Metastatic Breast Carcinoma in the Ovary (tissue), 3 donors: ENCODE measurements around the gene PATZ1.

GRCh38 chr22:30978065-30979077, 9.8 kb upstream of the MORC2 start:
- PRO-cap, 3 experiments: peak in 2 of 3 experiments; most common plus-strand start chr22:30978693 (in 2)

DNA sequence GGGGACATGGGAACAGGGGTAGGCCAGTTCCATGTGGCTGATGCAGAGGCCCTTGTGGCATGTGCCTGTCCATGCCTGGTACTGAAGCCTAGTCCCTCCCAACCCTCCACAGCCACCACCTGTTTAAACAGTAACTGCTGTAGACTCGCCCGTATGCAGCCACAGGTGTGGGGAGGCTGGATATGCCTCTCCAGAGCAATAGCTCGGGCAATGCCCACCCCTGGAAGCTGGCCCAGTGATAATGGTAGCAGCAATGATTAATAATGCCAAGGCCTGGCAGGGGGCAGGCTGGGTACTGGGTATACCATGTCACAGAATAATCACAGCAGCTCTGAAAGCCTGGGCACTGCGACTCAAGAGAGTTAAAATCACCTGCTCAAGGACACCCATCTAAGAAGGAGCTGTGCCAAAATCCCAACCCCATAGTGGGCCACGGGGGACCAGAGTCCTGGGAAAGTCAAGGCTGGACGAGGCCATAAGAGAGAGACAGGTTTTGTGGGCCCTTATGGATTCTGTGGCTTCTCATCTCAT, 2.4 kb downstream of the SMTN start:
- PRO-cap, 3 experiments: peak in 1 of 3 experiments; most common minus-strand start position 83 of the sequence (in 1)

- PRO-cap, 3 experiments: no peak in any of the 3 experiments
Observed at GRCh38 chr22:31104675-31105372, 2.5 kb downstream of the SELENOM start.

GRCh38 chr22:31120157-31120496, 2.6 kb upstream of the INPP5J start:
- PRO-cap, 3 experiments: no peak in any of the 3 experiments

DNA sequence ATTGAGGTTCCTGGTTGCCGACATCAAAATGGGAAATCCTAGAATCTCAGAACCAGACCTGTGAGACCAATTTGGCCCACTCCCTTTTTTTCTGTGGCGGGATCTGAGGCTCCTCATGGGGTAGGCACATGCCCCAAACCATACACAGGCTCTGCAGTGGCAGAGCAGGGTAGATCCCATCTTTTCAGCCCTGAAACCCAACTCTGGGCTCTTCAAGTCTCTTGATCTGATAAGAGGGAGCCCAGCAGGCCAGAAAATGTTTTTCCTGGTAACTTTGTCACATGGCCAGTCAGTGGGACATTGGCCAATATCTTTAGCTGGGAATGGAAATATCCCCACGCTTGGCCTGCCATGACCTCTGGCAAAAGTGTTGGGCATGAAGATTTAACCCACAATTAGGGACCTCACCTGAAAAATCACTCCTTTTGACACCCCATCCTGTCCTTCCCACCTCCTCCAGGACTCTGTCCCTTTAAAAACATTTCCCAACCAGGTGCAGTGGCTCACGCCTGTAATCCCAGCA, 8.1 kb downstream of the INPP5J start:
- PRO-cap, 3 experiments: peak in 2 of 3 experiments; most common minus-strand start position 228 of the sequence (in 2)

- PRO-cap, 3 experiments: no peak in any of the 3 experiments
Observed at GRCh38 chr22:31148932-31149325, 8.6 kb upstream of the PLA2G3 start.

DNA sequence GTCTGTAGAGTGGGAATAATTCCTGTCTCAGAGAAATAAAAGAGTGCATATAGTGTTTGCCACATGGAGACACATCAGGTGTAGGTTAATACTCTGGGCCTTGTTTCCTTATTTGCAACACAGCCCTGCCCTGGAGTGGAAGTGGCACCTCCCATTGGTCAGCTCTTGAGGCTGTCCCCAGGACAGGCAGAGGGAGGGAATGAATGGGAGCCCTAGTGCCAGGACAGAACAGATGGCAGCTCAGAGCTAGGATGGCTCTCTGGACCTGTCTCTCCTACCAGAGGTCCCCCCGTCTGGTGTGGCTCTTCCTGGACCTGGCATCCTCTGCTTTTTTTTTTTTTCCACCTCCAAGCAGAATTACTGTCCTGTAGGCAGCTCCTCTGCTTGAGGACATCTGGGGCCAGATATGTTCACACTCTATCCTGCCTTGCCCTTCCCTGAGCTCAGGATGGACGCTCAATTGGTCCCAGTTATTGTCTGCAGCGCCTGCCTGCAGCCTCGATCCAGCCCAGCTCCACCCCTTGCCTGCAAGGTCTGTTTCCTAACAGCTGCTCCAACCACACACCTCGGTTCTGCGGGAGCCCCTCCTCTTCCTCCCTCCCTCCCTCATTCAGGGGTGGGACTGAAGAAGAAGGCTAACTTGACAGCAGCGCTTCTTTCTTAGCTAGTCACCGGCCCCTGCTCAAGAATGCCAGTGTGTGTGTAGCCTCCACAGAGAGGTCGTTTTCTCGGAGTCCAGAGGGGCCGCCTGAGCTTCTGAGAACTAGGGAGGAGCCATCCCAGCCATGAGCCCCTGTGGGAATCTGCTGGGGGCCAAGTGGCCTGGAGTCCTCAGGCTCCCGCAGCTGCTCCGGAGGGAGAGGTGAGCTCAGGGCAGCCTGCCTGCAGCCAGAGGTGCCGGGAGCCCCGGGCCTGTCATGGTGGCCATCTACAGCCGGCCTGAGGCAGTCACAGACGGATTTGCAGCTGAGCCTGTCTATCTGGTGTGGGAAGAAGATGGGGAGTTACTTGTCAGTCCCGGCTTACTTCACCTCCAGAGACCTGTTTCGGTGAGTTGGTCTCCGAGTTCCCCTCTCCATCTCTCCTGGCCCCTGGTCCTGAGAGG, 36.0 kb downstream of the LIMK2 start:
- PRO-cap, 3 experiments: peak in 3 of 3 experiments; most common plus-strand start position 609 of the sequence (in 1); most common minus-strand start position 516 of the sequence (in 2)

- PRO-cap, 3 experiments: no peak in any of the 3 experiments
Observed at GRCh38 chr22:31258889-31259304, 33.4 kb downstream of the PIK3IP1 start.

DNA sequence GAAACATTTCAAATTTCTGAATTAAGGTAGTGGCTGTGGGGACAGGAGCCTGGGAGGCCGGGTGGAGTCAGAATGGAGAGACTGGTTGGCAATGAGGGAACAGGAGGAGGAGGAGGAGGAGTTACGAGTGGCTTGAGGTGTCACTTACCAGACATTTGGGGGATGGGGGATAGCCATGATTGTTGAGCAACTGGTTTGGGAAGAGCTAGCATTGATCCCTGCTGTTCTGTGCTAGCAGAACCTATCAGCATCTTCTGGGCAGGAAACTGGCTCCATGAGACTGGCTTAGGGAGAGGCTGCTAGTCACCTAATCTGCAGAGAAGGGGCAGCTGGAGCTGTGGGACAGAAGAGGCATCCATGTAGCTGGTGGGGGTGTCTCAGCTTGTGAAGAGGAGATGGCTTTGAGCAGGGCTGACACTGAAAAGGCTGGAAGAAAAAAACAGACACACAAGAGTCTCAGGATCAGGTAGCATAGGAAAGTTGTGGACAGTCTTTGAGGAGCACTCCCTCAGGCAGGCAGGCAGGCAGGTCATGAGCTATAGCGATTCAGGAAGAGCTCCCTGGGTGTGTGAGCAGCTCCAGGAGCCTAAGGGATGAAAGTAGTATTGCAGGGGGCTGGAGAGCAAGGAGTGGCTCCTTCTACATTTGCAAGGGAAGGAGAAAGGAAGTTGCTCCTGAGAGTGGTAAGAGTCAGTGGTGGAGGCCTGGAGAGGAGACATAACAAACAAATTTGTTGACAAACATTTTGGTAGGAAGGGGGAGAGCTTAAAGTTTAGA, 22.2 kb downstream of the PIK3IP1 start:
- PRO-cap, 3 experiments: no peak in any of the 3 experiments

DNA sequence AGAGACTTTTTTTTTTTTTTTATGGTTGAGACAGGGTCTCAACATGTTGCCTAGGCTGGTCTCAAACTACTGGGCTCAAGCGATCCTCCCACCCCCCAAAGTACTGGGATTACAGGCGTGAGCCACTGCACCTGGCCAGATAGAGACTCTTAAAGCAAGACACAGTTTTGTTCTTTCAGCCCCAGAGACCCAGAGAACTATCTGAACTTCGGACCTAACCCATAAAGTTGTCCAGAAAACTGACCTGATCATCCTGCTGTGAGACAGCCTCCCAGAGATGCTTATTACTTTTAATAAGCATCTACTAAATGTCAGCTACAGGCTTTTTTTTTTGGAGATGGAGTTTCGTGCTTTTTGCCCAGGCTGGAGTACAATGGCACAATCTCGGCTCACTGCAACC, 8.7 kb downstream of the PIK3IP1 start:
- PRO-cap, 3 experiments: no peak in any of the 3 experiments

DNA sequence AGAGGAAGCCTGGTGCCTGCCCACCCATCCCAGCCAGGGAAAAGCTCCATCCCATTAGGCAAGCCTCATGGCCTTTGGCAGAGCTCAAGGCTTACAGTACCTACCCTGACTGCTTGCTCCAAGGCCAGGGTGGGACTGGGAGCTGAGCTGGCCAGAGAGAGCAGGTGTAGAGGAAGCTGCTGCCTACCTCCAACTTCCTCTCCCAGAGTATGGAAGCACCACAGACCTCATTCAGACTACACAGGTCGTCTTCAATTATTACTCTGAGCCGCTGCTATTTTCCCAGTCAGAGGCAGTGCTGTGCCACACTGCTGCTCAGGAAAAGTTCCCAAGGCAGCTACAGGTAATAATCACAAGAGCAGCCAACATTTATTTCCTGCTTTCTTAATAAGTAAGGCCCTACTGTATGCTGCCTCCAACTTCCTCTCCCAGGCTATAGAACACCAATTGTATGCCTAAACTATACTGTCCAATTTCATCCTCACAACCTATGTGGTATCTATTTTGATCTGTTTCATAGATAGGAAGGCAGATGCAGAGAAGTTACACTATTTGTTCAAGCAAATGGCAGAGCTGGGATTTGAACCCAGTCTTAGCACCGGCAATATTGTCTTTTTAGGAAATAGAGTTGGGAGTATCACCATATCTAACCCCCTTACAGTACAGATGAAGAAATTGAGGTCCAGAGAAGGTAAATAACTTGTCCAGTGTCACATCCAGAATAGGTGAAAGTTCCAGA, 7.2 kb downstream of the PIK3IP1 start:
- PRO-cap, 3 experiments: no peak in any of the 3 experiments

DNA sequence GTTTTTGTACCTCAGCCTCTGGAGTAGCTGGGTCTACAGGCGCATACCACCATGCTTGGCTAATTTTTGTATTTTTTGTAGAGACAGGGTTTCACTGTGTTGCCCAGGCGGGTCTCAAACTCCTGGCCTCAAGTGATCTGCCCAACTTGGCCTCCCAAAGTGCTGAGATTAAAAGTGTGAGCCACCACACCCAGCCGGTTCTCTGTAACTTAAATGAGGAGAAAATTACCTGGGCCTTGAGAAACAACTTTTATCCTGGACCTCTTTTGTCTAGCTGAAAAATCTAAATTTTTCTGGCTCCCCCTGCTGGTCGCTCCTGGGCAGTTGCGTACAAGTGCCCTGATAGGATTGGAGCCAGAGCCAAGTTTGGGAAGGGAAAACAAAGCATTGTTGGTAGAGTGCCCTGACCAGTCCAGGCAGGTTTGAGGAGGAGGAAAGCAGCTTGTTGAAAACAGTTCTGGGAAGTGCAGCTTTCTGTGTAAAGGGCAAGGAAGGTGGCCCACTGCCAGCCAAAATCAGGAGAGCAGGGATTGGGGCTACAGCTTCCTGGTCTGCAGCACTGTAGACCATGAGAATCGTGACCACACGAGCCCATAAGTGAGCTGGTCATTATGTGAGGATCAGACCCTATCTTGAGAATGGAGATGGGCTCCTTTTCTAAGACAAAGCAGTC, 21.0 kb upstream of the PIK3IP1 start:
- PRO-cap, 3 experiments: peak in 3 of 3 experiments; most common plus-strand start position 410 of the sequence (in 2); most common minus-strand start position 252 of the sequence (in 2)

DNA sequence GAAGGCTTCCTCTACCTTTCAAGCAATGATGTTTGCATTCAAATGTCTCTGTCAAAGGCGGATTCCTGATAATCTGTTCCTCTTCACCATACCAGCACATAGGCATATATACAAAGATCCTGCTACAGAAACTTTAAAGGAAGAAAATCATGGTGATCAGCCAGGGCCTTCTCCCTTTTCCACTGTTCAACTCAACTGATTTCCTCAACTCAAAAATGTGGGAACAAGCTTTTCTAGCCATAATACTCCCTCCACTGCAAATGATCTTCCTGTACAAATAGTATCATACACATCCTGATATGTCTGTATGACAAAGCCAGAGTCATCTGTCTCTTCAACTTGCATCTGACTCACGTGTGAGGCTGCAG, 13.4 kb downstream of the PATZ1 start:
- PRO-cap, 3 experiments: no peak in any of the 3 experiments

DNA sequence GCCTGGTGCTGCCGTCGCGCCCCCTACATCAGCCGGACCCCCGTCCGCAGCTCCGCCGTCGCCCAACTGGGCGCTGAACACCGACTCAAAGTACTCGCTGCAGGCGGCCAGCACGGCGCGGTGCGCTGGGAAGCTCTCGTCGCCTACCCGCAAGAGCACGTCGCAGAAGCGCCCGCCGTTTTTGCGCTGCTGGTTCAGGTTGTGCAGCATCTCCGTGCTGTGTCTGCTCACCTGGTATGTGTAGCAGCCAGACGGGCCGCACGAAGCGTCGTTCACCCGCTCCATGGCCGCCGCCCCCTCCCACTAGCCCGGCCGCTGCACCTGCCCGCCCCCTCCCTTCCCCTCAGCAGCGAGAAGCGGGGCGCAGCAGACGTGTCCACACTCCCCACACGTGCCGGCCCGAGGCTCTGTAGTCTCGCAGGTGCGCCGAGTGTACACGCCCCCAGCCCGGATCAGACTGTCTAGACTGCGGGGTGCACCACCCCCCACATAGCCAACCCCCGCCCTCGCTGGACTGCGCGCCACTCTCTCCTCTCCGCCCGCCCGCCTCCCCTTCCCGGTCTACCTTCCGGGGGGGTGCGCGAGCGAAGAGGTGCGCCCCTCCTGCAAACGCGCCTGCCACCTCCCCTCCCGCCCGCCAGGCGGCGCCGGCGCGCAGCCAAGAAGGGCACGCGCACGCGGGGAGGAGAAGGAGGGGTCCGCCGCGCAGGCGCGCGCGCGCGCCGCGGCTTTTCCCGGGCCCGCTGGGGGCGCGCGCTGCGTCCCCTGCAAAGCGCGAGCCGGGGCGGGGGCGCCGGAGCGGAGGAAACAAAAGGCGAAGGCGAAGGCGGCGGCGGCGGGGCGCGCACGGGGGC, 601 bp downstream of the PATZ1 start:
- PRO-cap, 3 experiments: peak in 3 of 3 experiments; most common plus-strand start position 770 of the sequence (in 3); most common minus-strand start position 563 of the sequence (in 2)

- PRO-cap, 3 experiments: peak in 3 of 3 experiments; most common minus-strand start chr22:31346325 (in 3)
Observed at GRCh38 chr22:31346172-31346406, at the start of gene PATZ1. Gene PATZ1, minus strand, starts transcription at chr22:31346346.

- PRO-cap, 3 experiments: no peak in any of the 3 experiments
Observed at GRCh38 chr22:31629003-31629903, 32.8 kb downstream of the PISD start.

GRCh38 chr22:31635083-31635482, 26.9 kb downstream of the PISD start:
- PRO-cap, 3 experiments: no peak in any of the 3 experiments

- PRO-cap, 3 experiments: peak in 1 of 3 experiments; most common plus-strand start chr22:31841741 (in 1)
Observed at GRCh38 chr22:31841433-31841929, 87.7 kb downstream of the DEPDC5 start.

DNA sequence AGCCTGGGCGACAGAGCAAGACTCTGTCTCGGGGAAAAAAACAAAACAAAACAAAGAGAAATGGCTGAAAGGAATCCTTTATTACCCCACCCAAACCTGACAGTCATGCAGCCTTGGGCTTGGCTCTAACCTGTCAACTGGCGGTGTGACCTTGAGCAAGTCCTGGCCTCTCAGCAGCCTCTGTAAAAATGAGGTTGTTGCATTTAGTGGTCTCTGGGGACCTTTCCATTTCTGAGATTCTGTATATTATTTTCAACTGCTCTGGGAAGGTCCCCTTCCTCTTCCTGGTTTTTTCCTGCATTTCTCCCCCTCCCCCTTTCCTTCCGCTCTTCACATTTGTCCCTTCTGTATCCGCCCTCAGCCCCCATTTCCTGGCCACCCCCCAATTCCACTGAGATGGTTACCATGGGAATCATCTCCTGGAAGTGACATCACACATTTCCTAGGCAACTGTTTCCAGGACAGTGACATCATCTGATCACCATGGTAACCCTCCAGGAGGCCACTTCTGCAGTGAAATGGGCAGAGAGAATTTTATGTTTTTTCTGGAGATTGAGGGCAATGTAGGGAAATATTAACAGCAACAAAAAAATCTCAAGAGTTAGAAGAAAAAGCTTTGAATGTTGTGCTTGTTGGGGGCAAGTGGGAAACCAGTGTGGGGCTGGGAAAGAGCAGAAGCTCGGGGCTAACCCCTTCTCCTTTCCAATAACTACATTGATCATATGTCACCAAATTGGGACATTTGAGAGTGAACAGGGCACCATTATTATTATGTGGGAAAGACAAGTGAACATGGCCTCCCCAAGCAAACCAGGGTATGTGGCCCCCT, 19.6 kb downstream of the YWHAH start:
- PRO-cap, 3 experiments: no peak in any of the 3 experiments

DNA sequence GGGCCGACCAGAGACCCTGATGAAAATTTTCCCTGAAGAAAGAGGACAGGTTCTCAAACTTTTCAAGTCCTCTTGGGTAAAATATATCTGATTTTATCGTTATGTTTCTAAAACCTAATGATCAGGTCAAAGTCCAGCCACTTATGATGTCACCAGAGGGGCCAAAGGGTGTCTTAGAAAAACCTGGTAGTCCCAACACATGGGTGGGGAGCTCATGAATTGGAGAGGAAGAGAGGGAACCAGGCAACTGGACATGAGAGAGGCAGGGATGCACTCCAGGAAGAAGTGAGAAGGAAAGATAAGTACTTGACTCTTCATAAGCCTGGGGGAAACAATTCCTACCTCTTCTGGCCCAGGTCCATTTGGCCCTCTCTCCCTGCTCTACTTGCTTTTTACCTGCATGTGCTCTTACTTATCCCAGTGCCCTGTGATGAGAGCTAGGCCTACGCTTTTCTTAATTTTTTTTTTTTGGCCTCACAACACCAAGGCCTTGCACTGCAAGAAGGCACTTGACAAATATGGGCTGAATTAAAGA, 9.3 kb downstream of the SLC5A1 start:
- PRO-cap, 3 experiments: no peak in any of the 3 experiments